SK-N-SH (cell line): ENCODE data around the gene LGALS9B.

GRCh38 chr17:19370366-19371153 lies 7.7 kb upstream of the MAPK7 start:
- RRBS = no CpG with 5 or more reads among the region's 13 CpGs
CAGE:
- cytosol, long polyA plus RNA = no peak
- long polyA plus RNA = no peak
- nucleus, long polyA plus RNA = no peak

DNA sequence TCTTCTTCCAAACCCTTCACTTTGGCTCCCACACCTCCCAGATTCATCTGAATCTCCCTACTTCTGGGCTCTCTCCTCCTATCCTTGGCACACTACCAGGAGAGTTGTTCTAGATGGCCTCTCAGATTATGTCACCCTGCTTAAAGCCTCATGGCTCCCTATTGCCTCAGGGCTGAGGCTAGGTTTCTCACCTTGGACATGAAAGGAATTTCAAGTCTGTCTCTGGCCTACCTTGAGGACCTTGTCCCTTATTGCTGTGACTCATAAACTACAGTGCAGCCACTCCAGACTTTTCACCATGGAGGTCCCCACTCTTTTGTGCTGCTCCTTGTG lies 964 bp upstream of the MFAP4 start:
CAGE:
- cytosol, long polyA plus RNA = no peak
- long polyA plus RNA = no peak
- nucleus, long polyA plus RNA = no peak

GRCh38 chr17:19448370-19449477 lies 37.7 kb downstream of the RNF112 start:
- RRBS = no CpG with 5 or more reads among the region's 10 CpGs
CAGE:
- cytosol, long polyA plus RNA = no peak
- long polyA plus RNA = no peak
- nucleus, long polyA plus RNA = no peak

GRCh38 chr17:19531101-19531565 lies 2.5 kb upstream of the SLC47A1 start:
- RRBS = no CpG with 5 or more reads among the region's 4 CpGs
CAGE:
- cytosol, long polyA plus RNA = no peak
- long polyA plus RNA = no peak
- nucleus, long polyA plus RNA = no peak

- RRBS = no CpG with 5 or more reads among the region's 9 CpGs
CAGE:
- cytosol, long polyA plus RNA = no peak
- long polyA plus RNA = no peak
- nucleus, long polyA plus RNA = no peak
Measured at GRCh38 chr17:19538360-19539123, 4.9 kb downstream of the SLC47A1 start.

- RRBS = 81% methylated on average over 3 of the region's 7 CpGs
CAGE:
- cytosol, long polyA plus RNA = no peak
- long polyA plus RNA = no peak
- nucleus, long polyA plus RNA = no peak
Measured at GRCh38 chr17:19730840-19731456, 14.6 kb upstream of the SLC47A2 start.

GRCh38 chr17:19965044-19966252 lies 12.2 kb downstream of the AKAP10 start:
- RRBS = no CpG with 5 or more reads among the region's 3 CpGs
CAGE:
- cytosol, long polyA plus RNA = no peak
- long polyA plus RNA = no peak
- nucleus, long polyA plus RNA = no peak

DNA sequence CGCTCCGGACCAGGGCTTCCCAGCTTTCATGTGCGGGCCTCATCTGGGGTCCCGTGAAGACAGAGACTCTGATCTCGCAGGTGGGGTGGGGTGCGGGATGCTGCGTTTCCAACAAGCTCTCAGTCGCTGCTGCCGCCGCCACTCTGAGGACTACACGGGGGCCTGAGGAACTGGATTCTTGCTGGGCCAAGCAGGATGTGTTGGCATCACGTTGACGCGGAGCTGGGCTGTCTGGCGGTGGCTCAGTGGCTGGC lies 19.4 kb downstream of the LGALS9B start:
- RRBS = no CpG with 5 or more reads among the region's 15 CpGs
CAGE:
- cytosol, long polyA plus RNA = no peak
- long polyA plus RNA = no peak
- nucleus, long polyA plus RNA = no peak

DNA sequence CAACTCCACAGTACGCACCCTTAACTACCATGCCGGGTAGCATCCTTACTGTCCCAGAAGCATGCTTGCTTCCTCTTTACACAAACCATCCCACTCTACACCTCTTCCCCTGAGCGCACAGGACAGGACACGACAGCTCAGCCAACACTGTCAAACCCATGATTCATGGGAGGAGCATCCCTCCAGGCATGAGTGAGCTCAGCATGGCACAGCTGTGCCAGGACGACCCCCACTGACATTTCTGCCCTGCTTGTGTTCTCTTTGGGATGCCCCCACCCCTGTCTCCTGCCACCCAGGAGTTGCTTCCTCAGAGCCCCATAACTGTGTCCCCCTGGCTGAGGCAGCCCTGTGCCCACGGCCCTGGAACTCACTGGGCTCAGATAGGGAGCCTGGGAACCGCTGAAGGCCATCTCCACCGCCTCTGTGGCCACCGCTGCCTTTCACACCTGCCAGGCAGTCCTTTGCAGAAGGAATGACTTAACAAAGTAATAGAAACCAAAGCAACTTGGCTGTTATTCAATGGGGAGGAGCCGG lies at the start of gene LGALS9B:
Gene LGALS9B, minus strand, starts transcription at position 479 of the 534 bp plus-strand sequence.
- RRBS = no CpG with 5 or more reads among the region's 10 CpGs
CAGE:
- cytosol, long polyA plus RNA = no peak
- long polyA plus RNA = no peak
- nucleus, long polyA plus RNA = no peak

DNA sequence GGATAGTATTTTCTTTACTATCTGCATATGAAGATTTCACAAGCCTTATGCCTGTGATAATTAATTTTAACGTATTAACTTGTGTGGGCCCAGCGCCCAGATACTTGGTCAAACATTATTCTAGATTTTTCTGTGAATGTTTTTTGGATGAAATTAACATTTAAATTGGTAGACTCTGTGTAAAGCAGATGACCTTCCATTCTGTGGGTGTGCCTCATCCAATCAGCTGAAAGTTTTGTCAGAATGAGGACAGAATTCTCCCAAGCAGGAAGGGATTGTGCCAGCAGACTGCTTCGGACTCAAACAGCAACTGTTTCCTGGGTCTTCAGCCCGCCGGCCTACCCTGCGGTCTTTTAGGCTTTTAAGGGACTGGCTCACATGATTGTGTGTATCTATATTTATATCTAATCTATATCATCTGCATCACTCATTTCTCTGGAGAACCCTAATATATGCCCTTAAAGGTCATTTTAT lies 115.3 kb downstream of the USP22 start:
- RRBS = no CpG with 5 or more reads among the region's 6 CpGs
CAGE:
- cytosol, long polyA plus RNA = no peak
- long polyA plus RNA = no peak
- nucleus, long polyA plus RNA = no peak

GRCh38 chr17:21001315-21002493 lies 41.1 kb downstream of the USP22 start:
- RRBS = no CpG with 5 or more reads among the region's 28 CpGs
CAGE:
- cytosol, long polyA plus RNA = no peak
- long polyA plus RNA = no peak
- nucleus, long polyA plus RNA = no peak

- RRBS = no CpG with 5 or more reads among the region's 14 CpGs
CAGE:
- cytosol, long polyA plus RNA = no peak
- long polyA plus RNA = no peak
- nucleus, long polyA plus RNA = no peak
Measured at GRCh38 chr17:21017725-21018407, 24.9 kb downstream of the USP22 start.

DNA sequence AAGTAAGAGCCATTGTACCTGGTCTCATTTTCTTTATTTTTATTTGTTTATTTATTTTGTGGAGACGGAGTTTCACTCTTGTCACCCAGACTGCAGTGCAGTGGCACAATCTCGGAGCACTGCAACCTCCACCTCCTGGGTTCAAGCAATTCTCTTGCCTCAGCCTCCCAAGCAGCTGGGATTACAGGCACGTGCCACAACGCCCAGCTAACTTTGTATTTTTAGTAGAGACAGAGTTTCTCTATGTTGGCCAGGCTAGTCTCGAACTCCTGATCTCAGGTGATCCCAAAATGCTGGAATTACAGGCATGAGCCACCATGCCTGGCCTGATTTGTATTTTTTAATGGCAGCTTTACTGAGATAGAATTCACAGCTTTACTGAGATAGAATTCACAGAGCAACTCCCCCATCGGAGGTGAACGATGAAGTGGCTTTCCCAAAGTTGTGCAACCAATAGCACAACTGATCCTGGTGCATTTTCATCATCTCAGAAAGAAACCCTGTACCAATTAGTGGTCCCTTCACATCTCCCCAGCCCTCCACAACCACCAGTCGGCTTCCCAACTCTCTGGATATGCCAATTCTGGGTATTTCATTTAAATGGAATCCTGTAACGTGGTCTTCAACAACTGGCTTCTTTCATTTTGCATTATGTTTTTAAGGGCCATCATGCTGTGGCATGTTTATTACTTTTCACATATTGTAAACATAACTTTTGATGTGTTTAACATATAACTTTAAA lies 7.3 kb downstream of the TMEM11 start:
- RRBS = no CpG with 5 or more reads among the region's 9 CpGs
CAGE:
- cytosol, long polyA plus RNA = no peak
- long polyA plus RNA = no peak
- nucleus, long polyA plus RNA = no peak

DNA sequence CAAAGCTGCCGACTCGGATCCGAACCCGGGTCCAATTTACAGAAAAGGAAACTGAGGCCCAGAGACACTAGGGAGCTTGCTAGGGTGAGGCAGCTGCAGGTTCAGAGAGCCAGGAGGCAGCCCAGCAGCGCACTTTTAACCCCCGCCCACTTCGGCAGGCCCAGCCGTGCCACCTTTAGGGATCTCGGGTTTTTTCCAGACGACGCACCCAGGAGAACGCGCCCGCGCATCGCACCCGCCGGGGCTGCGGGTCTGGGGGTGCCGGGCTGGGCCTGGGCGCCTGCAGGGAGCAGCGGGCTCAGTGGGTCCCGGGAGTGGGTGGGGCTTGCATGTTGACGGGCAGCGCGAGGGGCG lies 421 bp upstream of the MAP2K3 start:
- RRBS = 1% methylated on average over 11 of the region's 27 CpGs
CAGE:
- cytosol, long polyA plus RNA = no peak
- long polyA plus RNA = no peak
- nucleus, long polyA plus RNA = no peak

DNA sequence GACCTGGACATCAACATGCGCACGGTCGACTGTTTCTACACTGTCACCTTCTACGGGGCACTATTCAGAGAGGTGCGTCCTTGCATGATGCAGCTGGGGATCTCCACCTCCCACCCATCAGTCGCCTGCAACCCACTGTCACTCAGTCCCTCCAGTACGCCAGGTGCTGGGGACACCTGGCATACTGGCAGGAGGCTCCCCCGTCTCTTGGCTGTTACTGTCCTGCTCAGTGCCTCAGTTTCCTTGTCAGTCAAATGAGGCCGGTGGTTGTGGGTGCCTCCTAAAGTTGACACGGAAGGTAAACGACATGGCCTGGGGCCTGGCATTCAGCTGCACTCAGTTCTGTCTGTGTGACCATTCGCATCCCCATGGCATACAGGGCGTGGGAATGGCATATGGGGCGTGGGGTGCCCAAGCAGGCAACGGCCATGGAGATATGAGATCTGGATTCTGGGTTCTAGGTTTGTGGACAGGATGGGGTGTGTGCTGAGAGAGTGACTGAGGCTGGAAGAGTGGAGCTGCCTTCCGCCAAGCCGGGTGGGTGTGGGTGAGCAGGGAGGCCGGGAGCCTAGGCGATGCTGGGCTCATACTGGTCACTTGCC lies 16.5 kb downstream of the MAP2K3 start:
- RRBS = no CpG with 5 or more reads among the region's 19 CpGs
CAGE:
- cytosol, long polyA plus RNA = no peak
- long polyA plus RNA = no peak
- nucleus, long polyA plus RNA = no peak

DNA sequence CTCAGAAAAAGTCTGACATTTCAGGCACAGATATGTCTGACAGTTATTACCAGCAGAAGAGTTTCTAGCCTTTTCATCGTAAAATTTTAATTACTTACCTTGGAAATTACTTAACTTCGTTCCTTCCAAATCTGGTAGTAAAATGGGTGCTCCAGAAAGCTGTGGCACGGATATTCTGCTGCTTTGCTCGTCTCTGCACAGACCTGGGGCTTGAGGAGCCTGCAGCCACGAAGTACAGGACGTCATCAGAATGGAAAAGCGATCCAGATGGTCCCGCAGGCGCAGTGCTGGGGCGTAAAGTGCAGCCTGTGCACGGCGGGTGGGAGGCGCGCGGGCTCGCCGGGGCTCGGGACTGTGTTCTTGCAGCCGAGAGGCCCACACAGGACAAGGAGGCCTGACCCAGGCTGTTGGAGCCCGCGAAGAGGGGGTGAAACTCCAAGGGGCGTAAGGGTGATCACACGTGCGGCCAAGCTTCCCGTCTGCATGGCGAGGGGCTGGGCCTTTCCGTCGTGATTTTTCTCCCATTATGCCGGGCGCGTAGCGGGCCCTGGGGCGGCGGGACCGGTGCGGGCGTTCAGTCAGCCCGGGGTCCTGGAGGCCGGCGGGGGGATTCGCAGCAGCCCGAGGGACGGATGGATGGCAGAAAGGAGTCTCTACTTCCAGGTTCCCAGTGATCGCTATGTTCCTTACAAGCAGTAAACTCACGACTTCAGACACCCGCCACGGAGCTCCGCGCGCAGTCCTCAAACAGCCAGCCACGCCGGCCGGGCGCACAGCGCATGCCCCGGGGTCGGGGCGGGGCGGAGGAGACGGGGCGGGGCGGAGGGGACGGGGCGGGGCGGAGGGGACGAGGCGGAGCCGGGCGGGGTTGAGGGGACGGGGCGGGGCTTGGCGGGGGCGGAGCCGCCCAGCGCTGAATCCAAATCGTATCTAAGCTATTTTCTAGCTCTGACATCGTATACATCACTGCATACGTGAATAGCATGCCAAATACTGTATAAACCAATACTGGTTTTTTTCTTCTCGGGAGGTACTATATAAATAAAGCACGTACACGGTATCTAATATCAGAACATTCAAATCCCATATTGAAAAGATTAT lies 141.1 kb upstream of the KCNJ18 start:
- RRBS = 1% methylated on average over 12 of the region's 81 CpGs
CAGE:
- cytosol, long polyA plus RNA = no peak
- long polyA plus RNA = no peak
- nucleus, long polyA plus RNA = no peak

DNA sequence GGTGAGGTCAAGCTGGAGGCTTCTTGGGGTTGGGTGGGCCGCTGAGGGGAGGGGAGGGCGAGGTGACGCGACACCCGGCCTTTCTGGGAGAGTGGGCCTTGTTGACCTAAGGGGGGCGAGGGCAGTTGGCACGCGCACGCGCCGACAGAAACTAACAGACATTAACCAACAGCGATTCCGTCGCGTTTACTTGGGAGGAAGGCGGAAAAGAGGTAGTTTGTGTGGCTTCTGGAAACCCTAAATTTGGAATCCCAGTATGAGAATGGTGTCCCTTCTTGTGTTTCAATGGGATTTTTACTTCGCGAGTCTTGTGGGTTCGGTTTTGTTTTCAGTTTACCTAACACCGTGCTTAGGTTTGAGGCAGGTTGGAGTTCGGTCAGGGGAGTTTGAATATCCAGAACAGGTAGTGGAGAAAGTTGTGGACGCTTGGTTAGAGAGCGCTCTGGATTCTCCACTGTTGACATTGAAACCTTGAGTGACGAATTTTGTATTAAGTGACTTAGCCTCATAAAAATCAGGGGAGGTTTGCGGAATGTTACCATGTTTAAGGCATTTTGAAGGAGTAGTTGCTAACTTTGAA lies 511.2 kb downstream of the KCNJ18 start:
- RRBS = no CpG with 5 or more reads among the region's 25 CpGs
CAGE:
- cytosol, long polyA plus RNA = no peak
- long polyA plus RNA = no peak
- nucleus, long polyA plus RNA = no peak

DNA sequence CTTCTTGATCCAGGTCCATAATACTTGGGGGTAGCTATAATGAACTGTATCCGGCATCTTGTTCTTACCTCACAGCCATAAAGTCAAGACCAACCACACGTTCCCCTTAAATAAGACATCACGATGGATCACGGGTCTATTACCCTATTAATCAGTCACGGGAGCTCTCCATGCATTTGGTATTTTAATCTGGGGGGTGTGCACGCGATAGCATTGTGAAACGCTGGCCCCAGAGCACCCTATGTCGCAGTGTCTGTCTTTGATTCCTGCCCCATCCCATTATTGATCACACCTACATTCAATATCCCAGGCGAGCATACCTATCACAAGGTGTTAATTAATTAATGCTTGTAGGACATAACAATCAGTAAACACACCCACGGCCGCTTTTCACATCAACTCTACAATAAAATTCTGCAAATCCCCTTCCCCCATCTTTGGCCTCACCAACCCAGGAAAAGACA lies 829.0 kb downstream of the KCNJ18 start:
- RRBS = no CpG with 5 or more reads among the region's 12 CpGs
CAGE:
- cytosol, long polyA plus RNA = no peak
- long polyA plus RNA = no peak
- nucleus, long polyA plus RNA = no peak

DNA sequence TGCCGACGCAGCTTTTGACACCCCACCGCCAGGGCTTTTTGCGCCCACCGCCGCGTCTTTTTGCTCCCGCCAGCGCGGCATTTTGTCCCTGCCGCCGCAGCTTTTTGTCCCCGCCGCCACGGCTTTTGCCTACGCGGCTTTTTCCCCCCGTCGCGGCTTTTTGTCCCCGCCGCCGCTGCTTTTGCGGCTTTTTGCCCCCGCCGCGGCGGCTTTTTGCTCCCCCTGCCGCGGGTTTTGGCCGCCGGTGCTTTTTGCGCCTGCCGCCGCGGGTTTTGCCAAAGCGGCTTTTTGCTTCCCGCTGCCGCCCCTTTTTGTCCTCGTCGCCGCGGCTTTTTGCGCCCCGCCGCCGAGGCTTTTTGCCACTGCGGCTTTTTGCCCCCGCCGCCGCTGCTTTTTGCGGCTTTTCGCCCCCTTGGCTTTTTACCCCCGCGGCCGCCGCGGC lies 519.1 kb upstream of the WSB1 start:
- RRBS = no CpG with 5 or more reads among the region's 58 CpGs
CAGE:
- cytosol, long polyA plus RNA = no peak
- long polyA plus RNA = no peak
- nucleus, long polyA plus RNA = no peak

- RRBS = no CpG with 5 or more reads among the region's 7 CpGs
CAGE:
- cytosol, long polyA plus RNA = no peak
- long polyA plus RNA = no peak
- nucleus, long polyA plus RNA = no peak
Measured at GRCh38 chr17:27323621-27324164, 29.8 kb downstream of the WSB1 start.